A673 (cell line): ENCODE data around the genes TCAF1, OR2A25, OR2A7 and CNTNAP2.

- PRO-cap = no peak
Observed at GRCh38 chr7:143491954-143492242, 14.2 kb downstream of the TAS2R41 start.

- PRO-cap = bidirectional peak, plus-strand start at chr7:143901815, minus-strand start at chr7:143901694; bidirectional peak, plus-strand start at chr7:143902310, minus-strand start at chr7:143902153
Observed at GRCh38 chr7:143901165-143902542, at the start of gene TCAF1. TSS of gene TCAF1 (minus strand) at chr7:143902176.

- PRO-cap = no peak
Observed at GRCh38 chr7:144069505-144070057, at the start of gene OR2A25. TSS of gene OR2A25 (plus strand) at chr7:144069811.

- PRO-cap = no peak
Observed at GRCh38 chr7:144264507-144265224, at the start of gene OR2A7. TSS of gene OR2A7 (minus strand) at chr7:144264792.

DNA sequence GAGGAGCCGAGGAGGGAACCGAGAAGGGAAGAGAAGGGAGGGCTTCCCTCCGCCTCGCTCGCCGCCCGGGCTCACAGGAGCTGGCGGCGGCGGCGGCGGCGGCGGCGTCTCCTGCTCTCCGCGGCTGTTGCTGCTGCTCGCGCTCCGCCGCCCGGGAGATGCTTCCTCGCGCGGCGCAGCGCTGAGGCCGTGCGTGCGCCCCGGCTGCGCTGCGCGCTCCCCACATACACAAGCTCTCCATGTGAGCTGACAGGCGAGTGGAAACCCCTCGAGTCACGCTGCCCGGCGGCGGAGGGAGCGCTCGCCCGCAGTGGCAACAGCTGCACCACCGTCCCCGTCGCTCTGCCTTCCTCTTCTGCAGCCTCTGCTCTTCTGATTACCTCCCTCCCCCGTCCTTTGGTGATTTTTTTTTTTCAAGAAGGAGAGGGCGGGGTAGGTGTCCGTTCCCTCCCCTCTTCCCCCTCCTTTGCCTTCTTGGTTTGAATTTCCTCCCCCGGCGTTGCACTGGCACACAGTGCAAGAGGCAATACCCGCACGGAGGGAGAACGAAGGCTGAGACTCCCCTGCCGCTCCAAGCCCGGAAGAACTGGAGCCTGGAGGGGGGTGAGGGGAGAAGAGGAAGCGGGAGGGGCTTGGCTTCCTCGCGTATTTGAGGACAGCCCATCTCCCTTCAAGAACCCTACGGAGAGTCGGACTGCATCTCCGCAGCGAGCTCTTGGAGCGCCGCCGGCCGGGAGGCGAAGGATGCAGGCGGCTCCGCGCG, at the start of gene CNTNAP2:
Gene CNTNAP2 (plus strand): TSS at position 669 of the 763 bp plus-strand sequence.
- PRO-cap = no peak

DNA sequence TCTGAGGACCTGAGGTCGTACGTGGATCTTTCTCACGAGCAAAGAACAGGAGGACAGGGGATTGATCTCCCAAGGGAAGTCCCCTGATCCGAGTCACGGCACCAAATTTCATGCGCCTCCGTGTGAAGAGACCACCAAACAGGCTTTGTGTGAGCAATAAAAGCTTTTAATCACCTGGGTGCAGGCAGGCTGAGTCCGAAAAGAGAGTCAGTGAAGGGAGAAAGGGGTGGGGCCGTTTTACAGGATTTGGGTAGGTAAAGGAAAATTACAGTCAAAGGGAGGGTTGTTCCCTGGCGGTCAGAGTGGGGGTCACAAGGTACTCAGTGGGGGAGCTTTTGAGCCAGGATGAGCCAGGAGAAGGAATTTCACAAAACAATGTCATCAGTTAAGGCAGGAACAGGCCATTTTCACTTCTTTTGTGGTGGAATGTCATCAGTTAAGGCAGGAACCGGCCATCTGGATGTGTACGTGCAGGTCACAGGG, 132.1 kb downstream of the CNTNAP2 start:
- PRO-cap = no peak

- PRO-cap = no peak
Observed at GRCh38 chr7:147260715-147261129, 1144.1 kb downstream of the CNTNAP2 start.

DNA sequence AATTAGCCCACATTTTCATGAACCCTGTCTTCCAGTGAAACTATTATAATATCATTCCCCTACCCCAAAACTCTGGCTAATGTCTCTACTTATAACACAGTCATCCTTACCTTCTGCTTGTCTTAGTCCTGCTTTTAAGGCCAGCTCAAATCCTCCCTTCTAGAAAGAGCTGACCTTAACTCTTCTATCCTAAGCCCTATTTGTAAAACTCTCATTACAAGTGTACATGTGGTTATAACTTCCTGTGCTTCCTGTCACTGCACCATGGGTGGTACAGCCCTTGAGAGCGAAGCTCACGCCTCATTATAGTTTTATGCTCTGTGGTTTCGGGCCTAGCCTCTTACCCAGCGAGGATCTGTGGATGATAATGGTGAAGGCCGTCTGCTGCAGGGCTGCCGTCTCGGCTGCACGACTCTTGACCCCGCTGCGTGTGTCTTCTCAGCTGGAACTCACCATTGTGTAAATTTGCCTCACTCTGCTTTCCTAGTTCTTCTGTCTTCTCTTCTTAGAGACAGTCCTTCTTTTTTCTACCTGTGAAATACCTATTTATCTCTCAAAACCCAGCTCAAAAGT, 74.6 kb downstream of the CUL1 start:
- PRO-cap = bidirectional peak, plus-strand start at position 350 of the sequence, minus-strand start at position 209 of the sequence

GRCh38 chr7:148914114-148914725, 30.1 kb upstream of the EZH2 start:
- PRO-cap = no peak

DNA sequence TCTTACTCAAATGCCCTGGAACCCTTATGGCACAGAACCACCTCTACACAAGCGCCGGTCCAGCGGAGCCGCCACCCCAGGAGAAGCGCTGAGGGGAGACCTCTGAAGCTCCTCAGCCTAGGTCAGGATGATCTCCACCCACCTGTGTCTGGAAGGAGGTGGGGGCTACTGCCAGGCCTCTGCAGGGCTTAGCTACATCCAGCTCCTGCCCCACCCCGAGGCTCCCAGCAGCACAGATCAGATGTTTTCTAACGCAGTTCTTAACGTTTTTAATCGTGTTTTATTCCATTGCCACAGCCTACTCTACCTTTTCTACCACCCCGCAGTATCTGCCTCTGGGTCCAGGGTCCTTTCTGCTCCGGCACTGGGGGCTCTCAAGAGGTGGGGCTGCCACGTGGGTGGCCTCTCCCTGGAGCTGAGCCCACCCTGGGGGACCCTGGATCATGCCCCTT, 25.5 kb downstream of the PDIA4 start:
- PRO-cap = no peak

DNA sequence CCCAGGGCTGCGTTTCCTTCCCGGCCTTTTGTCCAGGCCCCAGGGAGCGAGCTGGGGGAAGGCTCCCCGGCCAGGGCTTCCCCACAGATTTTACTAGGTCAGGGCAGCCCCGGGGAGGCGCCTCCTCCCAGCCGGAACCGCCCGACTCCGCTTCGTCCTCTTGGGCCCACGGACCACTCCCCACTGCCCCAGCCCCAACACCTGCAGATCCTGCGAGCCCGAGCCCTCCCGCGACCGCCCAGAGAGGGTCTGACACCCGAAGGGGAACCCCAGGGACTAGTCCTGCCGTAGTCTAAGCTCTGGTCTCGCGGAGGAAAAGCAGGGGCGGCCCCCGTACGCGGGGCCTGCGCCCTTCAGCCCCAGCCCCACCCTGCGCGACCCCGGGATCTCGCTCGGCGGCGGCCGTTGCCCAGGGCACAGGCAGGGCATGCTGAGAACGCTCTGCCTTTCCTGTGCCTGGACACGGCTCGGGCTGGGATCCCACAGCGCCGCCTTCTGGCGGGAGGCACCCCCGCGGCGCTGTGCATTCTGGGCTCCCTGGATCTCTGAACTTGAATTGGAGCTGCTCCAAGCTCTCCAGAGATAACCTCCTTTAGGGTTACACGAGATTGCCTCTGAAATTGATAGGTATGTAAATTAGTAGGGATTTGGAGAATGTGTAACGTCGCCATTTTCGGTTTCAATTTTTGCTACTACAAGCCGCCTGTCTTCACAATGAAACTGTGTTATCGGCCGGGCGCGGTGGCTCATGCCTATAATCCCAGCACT, 24.9 kb downstream of the ZNF786 start:
- PRO-cap = unidirectional peak, minus-strand start at position 429 of the sequence

DNA sequence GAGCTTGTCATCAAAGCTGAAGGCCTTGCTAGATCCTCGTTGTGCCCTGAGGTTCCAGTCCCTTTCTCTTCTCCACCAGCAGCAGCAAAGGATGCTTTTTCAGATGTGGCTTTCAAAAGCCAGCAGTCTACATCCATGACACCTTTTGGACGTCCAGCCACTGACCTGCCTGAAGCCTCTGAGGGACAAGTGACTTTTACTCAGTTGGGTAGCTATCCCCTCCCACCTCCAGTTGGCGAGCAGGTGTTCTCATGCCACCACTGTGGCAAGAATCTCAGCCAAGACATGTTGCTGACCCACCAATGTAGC, 16.7 kb upstream of the ZNF282 start:
- PRO-cap = no peak

DNA sequence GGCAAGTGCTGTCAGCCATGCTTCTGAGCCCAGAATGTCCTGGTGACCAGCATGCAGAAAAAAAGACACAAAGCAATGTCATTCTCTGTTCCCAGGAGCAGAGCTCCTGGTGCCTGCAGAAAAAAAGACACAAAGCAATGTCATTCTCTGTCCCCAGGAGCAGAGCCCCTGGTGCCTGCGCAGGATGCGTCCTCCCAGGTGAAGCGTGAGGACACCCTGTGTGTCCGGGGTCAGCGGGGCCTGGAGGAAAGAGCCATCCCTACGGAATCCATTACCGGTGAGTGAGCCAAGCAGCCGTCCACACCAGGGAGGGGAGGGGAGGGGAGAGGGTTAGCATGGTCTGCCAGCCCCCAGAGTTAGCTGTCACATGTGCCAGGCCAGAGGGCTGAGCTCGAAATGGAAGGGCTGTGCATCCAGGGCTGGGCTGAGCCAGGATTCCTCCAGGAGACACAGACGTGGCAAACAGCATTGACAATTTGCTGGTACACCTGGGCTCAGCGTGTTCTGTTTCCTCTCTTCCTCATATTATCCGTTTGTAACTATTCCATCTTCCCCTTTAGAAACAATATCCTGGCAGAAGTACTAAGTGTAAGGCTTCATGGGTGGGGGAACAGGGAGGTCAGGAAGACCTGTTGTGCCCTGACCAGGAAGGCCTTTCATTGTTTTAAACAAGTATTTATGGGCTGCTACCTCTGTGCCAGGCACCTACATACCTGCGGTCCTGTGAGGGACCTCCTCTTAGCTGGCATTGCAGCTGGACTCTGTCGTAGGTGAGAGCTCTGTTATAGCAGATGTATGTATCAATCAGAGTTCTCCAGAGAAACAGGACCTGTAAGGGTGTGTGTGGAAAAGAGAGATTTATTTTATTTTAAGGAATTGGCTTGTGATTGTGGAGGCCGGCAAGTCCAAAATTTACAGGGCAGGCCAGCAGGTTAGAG, 15.4 kb downstream of the ZNF282 start:
- PRO-cap = no peak

- PRO-cap = no peak
Observed at GRCh38 chr7:149493965-149494786, 3.4 kb downstream of the ZNF746 start.

- PRO-cap = no peak
Observed at GRCh38 chr7:149564414-149564878, 66.8 kb upstream of the ZNF746 start.

DNA sequence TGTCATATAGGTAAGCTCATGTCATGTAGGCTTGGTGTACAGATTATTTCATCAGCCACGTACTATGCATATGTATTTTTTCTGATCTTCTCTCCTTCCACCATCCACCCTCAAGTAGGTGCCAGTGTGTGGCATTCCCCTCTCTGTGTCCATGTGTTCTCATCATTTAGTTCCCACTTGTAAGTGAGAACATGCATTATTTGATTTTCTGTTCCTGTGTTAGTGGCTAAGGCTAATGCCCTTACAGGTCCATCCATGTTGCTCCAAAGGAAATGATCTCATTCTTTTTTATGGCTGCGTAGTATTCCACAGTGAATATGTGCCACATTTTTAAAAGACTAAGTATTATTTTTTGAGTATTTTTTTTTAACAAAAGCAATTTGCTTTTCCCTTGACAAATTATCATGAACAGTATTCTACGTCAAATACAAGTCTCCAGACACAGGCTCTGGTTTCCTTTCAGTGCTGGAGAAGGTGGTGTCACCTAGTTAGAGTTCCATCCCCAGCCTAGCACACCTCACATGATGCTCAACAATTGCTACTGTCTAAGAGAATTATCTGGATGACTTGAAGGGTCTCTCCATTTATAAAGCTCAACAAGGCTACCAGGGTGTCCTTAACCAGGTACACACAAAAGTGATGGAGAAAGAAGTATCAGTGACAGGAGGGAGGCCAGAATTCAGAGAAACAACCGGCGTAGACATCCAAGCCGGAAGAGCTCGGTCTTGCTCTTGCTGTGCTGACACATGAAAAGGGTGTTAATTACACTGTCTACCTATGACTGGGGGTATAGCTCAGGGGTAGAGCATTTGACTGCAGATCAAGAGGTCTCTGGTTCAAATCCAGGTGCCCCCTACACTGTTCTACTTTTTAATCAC, 86.6 kb upstream of the ZNF746 start:
- PRO-cap = no peak

DNA sequence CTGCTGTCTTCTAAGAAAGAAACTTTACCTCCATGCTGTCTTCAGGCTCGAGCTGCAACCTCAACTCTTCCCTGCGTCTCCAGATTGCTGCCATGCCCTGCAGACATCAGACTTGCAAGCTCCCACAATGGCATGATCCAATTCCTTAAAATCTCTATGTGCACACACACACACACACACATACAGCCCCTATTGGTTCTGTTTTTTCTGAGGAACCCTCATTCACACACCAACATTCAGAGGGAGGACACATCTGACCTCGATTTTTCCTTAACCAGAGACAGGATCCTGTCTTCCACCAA, 102.6 kb upstream of the KRBA1 start:
- PRO-cap = no peak

GRCh38 chr7:149716403-149716951, 1.7 kb downstream of the KRBA1 start:
- PRO-cap = no peak

- PRO-cap = no peak
Observed at GRCh38 chr7:149733113-149733739, 18.5 kb downstream of the KRBA1 start.

GRCh38 chr7:149770606-149770882, 2.8 kb downstream of the ZNF467 start:
- PRO-cap = no peak